Osteocyte (in vitro differentiated cells): ENCODE data around the genes PARP1 and ZNF678.

GRCh38 chr1:226308087-226309070, 585 bp downstream of the LIN9 start:
- PRO-cap: unidirectional peak, plus-strand start at chr1:226308595; unidirectional peak, plus-strand start at chr1:226308721; bidirectional peak, plus-strand start at chr1:226308934, minus-strand start at chr1:226308825

- PRO-cap: no peak
Observed at GRCh38 chr1:226365009-226365208, 43.0 kb downstream of the PARP1 start.

- PRO-cap: bidirectional peak, plus-strand start at chr1:226408391, minus-strand start at chr1:226408090
Observed at GRCh38 chr1:226407447-226408706, at the start of gene PARP1. PARP1 (minus strand) TSS chr1:226408093.

- PRO-cap: no peak
Observed at GRCh38 chr1:226689718-226690337, 49.3 kb downstream of the ITPKB start.

DNA sequence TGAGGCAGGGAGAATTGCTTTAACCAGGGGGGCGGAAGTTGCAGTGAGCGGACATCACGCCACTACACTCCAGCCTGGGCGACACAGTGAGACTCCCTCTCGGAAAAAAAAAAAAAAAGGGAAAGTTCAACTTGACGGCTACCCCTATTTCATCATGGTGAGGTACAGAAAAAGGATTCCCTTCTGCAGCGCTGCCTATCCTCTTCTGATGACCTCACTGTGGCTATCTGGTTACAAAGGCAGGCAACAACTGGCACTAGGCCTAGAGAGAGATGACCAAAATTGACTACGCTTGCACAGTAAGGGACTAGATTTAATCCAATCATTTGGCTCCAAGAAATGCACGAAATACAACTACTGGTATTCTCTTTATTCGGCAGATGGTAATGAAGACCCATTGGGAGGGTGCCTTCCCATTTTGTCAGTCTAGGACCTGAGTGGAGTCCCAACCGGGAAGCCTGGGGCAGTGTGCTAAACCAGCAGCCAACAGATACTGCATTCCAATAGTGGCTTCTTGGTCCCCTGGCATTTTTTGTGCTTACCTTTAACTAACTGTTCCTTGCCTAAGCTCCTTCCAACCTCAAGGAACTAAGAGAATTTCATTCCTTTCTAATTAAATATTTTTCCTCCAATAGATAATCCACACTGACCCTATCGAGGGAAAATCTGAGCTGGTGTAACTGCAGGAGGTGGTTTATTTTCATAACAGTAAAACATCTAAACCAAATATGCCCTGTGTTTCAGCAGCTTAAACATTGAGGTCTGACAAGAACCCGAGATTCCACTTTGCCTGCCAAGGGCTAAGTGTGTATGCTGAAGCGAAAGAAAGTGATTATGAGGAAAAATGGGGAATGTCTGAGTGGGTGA, 36.6 kb downstream of the ITPKB start:
- PRO-cap: no peak

- PRO-cap: no peak
Observed at GRCh38 chr1:226705501-226705822, 33.6 kb downstream of the ITPKB start.

GRCh38 chr1:226733195-226733928, 5.7 kb downstream of the ITPKB start:
- PRO-cap: no peak

DNA sequence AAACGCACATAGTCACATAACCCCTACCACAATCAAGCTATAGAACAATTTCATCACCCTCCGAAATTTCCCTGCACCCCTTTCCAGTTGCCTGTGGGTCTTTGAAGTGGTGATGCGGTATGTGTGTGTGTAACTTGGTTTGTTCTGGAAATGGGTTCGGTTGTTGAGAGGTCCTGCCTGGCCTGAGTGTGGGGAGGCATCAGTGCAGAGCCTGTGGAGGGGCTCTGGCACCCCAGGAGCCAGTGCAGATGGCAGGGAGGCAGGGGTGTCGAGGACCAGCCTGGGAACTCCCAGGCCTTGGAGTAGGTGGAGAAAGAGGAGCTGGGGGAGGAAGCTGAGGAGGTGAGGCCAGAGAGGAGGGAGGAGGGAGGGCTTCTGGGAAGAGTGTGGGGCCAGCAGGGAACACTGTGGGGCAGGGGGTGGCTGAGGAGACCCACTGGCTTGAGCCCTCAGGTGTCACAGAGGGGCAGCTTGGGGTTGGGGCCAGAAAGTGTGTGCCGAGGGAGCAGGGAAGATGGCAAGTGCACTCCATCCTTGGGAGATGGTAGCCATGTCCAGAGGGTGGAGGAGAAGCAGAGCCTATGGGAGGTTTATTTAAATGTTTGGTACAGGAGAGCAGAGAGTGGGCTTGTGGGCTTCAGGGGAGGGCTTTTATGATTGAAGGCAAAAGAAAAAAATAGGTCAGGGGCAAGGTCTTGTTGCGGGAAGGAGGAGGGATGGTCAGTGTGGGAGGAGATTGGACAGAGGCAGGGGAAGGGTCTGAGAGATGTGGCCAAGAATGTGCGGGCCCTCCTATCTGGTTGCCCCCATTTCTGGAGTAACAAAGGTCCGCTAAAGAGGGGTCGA, 3.9 kb downstream of the COQ8A start:
- PRO-cap: no peak

- PRO-cap: no peak
Observed at GRCh38 chr1:226979264-226980181, 39.4 kb downstream of the COQ8A start.

DNA sequence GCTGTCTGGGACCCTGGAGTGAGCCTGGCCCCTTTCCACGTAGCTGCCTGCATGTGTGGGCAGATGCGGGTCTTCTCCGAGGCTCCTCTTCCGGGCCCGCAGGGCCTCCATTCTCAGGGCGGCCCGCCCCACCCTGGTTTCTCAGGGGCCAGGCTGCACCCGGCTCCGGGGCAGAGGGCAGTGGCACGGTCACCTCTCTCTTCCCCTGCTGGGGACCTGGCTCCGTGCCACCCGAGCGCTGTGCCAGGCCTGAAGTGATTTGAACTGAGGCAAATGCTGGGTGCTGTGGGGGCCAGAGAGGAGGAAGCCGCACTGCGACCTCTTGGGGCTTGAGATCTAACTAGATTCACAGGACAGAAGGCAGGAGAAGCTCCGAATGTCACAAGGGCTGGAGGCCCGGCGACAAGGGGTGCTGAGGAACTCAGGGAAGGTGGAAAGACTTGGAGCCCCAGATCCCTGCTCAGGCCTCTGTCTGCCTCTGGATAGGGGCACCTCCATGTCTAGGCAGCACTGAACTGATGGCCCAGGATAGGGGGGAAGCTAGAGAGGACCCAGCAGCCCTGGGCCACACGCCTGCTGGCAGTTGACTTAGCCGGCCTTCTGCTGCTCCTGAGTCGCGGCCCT, 40.7 kb downstream of the COQ8A start:
- PRO-cap: no peak

DNA sequence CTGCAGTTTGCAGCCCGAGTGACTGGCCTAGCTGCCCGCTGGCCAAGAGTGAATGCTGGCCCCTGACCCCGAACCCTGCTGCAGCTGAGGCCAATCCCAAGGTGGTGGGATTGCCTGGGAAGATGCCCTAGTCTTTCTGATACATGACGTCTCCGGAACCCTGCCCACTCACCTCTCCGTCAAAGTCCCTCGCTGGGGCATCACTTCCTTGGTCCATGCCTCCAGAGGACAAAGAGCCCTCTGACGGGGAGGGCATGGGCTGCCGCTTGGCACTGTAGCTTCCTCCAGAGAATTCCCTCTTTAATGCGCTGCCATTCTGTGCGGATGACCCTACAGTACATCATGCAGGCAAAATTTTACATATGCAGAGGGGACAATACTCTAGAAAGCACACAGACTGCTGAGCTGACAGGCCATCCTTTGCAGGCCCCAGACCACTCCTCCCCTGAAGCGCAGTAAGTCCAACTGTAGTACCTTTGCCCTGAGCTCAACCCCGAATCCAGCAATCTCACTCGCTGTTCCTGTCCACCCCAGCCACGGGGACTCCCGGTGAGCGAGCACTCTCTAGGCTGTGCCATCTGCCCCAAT, 54.7 kb downstream of the COQ8A start:
- PRO-cap: no peak

DNA sequence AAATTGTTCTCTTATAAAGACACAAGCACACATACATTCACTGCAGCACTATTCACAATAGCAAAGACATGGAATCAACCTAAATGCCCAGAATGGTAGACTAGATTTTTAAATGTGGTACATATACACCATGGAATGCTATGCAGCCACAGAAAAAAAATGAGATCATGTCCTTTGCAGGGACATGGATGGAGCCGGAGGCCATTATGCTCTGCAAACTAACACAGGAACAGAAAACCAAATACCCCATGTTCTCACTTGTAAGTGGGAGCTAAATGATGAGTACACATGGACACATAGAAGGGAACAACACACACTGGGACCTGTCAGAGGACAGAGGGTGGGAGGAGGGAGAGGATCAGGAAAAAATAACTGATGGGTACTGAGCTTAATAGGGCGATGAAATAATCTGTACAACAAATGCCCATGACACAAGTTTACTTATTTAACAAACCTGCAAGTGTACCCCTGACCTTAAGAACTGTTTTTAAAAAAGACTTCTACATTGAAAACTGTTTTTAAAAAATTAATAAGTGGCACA, 75.4 kb downstream of the CDC42BPA start:
- PRO-cap: no peak

DNA sequence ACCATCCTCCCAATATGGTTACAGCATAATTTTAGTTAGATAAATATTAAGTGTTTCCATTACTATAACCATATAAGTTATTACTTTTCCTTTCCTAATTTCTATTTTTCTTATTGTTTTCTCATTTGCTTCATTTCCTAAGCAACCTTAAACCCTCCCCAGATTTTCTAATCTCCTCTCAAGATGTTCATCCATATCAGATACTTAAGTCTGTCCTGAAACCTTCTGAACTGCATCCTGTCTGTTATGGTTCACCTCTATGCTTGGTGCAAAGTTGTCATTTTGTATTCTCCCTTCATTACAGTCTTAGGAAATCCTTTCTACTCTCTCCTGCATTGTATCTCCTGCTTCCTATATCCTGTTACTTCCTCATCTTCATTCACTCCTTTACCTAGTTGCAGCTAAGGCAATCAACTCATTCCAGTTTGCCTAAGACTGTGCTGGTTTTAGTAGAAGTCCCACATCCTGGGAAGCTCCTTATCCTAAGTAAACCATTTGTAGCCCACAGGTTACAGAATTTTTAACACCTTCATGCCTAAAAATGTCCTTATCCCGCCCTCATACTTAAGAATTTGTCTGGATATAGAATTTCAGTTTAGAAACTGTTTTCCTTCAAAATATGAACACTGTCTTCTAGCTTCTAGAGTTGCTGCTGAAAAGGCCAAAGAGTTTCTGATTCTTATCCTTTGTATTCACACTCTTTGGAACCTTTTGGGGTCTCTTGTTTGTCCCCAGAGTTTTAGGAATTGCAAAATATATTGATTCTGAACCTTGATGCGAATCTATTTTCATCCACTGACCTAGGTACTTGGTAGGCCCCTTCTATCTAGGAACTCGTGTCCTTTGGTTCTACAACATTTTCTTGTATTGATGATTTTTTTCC, 16.2 kb downstream of the CDC42BPA start:
- PRO-cap: no peak

- PRO-cap: no peak
Observed at GRCh38 chr1:227560476-227561085, 2.8 kb upstream of the ZNF678 start.

DNA sequence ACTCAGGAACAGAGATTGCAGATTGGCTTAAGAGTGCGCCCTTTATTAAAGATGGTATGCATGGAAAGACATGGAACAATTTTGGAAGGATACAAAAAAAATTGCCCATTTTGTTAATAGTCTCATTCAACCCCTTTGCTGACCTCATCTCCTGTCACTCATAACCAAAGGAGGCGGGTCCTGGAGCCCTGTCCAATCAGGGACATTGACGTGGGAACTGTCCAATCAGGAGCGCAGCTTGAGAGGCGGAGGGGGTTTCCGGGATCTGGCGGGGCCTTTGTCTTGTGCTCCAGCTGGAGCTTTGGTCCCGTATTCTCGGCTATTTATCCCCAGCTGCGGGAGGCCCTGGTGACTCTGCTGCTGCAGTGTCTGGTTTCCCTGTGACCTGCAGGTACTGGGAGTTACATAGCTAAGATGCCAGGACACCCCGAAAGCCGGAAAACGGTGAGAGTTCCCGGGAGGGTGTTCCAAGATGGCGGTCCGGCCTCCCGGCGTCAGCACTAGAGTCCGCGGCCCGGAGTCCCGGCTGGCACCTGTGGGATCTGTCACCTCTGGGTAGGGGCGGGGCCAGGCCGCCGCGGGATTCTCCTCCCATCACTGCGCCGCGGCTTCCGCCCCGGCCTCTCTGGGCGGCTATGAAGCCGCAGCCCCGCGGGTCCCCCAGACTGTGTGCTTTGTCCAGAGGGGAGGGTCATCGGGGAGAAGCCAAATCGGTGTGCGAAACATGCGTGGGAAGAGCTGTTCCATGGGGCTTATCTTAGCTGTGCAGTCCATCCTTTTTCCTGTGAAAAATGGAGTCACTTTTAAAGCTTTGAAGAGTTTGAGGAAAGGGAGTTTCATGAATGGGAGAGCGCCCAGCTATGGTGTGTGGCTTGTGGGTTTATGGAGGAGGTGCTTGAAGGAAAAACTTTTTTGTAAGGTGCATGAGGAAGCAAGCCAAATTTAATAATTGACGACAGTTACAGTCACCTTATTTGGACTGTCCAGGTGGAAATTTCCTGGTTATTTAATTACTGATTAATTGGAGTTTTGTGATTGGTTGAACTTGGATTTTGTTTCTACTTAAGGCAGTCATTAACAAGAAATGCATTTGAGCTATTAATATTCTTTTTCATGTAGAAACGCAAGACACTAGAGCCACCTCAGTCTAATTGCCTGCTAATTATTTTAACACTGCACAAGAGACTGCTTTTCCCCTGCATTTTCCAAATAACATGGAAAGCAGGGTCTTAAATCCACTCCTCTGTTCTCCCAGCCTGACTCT, at the start of gene ZNF678:
ZNF678 (plus strand) TSS at position 276 of the 1,264 bp plus-strand sequence.
- PRO-cap: unidirectional peak, plus-strand start at position 280 of the sequence; unidirectional peak, plus-strand start at position 447 of the sequence; bidirectional peak, plus-strand start at position 622 of the sequence, minus-strand start at position 502 of the sequence; unidirectional peak, minus-strand start at position 704 of the sequence

- PRO-cap: no peak
Observed at GRCh38 chr1:227946121-227947211, 1.3 kb downstream of the WNT9A start.

DNA sequence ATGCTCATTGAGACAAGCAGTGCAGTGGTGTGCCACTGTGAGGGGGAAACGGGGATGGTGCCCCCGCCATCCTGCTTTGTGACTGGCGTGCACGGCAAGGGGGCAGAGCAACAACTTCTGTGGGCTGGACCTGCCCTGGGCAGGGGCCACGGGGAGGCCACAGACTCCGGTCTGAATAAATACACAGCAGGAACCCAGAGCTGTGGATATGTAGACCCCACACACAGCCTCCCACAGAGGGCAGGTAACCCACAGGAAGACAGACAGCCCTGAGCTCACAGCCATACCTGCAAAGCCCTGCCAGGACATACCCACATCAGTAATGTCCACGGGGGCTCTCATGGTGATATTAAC, 5.1 kb upstream of the WNT3A start:
- PRO-cap: no peak

GRCh38 chr1:228085067-228086252, 3.0 kb downstream of the ARF1 start:
- PRO-cap: no peak

DNA sequence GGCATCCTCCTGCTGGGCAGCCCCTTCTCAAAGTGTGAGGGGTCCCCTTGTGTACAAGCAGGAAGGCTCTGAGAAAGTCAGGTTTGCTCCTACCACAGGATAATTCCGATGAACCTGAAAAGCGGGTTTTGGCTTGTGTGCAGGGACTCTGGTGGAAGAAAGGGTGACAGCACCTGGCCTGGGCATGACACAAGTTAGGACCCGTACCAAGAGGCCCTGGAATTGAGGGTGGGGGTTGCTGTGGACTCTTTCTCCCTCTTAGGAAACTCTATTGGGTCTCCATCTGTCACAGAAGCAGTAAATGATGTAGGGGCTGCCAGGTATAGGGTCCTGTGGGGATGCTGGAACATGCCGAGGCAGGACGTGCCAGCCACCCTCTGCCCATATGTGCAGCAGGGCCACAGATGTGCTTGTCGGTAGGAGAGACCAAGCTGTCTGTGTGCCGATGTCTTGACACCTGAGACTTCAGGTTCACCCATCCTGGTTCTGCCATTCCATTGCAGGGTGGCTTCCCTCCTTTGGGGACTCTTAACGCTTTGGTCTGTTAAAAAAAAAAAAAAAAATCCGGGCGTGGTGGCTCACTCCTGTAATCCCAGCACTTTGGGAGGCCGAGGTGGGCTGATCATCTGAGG, 9.9 kb downstream of the C1orf35 start:
- PRO-cap: no peak

GRCh38 chr1:228109578-228110594, 787 bp upstream of the MRPL55 start:
- PRO-cap: no peak